Mammary epithelial cell (primary cell): Measurements from ENCODE around the genes STH and WNT9B.

DNA sequence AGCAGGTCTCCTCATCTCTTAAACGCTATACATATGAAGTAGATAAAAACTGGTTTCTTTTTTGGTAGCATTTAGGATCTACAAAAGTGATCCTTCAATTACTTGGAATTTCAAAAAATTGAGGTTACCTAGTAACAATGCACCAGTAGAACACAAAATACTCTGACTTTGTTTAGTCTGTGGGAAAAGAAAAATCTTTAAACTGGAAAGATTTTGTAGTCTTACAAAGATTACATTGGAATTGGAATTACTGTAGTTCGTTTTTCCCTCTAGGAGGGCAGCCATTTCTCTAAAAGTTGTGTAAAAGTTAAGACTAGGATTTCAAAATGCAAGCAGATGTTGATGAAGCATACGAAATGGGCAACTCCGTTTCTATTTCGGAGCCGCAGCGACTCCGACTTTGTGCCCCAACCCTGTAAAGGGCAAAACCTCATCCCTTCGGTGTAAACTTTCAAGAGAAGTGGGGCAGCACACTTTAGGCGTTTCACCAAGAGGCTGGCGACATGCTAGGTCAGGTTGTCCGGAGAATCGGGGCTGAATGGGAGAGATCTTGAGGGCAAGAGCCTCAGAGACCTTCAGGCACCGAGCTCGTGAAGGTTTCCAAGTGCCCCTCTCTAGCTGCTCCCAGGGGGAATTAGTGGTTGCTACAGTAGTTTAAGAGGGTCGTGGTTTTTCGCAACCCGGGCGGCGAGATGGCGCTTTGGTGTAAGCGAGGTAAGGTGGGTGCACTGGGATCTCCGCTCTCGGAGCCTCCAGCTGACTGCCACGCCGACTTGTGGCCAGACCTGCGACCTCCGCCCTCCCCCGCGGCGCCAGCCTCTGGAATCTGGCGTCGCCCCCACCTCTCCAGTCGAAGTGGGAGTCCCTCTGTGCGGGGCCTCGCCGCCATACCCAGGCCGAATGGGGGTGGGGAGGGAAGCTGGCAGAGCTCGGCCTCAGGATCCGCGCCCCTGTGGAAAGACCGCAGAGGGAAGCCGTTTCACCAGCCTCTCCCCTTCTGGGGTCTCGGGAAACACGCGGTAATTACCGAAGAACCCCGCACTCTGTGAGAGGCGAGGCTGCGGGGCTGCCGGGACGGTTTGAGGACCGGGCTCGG, 1.1 kb upstream of the HEXIM2 start:
- CAGE, long polyA plus RNA = no peak
- RRBS = 2% methylated on average over 2 of the region's 54 CpGs

DNA sequence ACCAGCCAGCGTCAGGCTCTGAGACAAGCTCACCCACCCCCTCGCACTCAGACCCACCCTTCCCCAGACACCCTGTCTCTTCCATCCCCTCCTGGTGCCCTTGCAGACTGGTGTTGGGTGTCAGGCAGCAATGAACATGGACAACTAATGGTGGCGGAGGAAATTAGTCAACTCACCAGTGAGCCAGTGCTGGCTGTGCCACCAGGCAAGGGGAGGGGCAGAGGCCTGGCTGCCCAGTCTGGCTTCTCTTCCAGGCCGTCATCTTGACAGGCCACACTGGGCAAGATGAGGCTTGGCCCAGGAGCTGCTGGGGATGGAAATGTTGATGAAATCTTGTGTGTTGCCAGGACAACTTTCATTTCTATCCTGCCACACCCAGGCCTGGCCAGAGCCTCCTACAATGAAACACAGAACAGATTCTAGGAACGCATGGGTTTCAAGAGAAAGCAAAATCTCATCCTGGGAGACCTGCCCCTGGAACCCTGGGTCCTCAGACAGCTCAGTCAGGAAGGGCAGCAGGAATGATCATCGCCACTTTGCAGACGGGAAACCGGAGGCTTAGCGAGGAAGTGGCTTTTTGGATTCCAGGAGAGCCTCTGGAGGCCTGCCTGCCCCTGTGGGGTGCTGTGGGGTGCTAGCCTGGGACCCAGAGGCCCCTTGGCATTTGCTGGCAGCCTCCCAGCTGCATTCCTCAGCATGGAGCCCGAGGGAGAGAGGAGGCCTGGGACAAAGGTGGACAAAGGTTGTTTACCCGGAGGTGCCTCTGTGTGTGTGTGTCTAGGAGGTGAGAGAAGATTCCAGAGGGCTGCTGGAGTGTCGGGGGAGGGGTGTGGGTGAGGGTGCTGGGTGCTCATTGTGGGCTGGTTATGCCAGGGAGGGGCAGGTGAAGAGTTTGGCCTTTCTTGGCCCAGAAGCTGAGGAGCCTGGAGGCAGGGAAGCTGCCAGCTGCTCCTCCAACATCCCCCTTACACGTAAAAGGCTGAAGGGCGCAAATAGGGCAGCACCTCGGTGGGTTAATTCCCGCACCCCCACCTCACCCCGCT, 9.4 kb downstream of the HEXIM2 start:
- CAGE, long polyA plus RNA = no peak
- RRBS = no CpG with 5 or more reads among the region's 17 CpGs

- CAGE, long polyA plus RNA = no peak
- RRBS = 17% methylated on average over 42 of the region's 49 CpGs
These were observed 477 bp downstream of the FMNL1 start for GRCh38 chr17:45222115-45222609.

DNA sequence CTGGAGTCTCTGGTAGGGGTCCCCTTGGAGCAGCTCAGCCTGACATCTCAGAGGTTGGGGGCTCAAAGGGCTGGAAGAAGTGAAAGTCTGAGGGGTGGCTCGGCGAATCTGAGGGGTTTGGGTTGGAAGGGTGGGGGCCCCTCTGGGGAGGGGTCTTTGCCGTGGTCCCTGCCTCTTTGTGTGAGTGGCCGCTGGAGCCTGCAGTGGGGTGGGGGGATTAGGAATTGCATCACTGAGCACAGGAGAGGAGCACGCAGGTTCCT, 9.7 kb downstream of the FMNL1 start:
- CAGE, long polyA plus RNA = no peak
- RRBS = no CpG with 5 or more reads among the region's 5 CpGs

GRCh38 chr17:45231743-45231883, 9.9 kb downstream of the FMNL1 start:
- CAGE, long polyA plus RNA = no peak
- RRBS = no CpG with 5 or more reads among the region's 7 CpGs

GRCh38 chr17:45431202-45432258, 1.1 kb downstream of the ARHGAP27 start:
- CAGE, long polyA plus RNA = no peak
- RRBS = 3% methylated on average over 19 of the region's 72 CpGs

GRCh38 chr17:45445696-45446612, 13.3 kb upstream of the ARHGAP27 start:
- CAGE, long polyA plus RNA = no peak
- RRBS = no CpG with 5 or more reads among the region's 16 CpGs

DNA sequence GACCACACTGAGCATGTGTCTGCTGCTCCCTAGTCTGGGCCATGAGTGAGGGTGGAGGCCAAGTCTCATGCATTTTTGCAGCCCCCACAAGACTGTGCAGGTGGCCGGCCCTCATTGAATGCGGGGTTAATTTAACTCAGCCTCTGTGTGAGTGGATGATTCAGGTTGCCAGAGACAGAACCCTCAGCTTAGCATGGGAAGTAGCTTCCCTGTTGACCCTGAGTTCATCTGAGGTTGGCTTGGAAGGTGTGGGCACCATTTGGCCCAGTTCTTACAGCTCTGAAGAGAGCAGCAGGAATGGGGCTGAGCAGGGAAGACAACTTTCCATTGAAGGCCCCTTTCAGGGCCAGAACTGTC, at the start of gene STH:
Gene STH, plus strand, starts transcription at position 12 of the 357 bp plus-strand sequence.
- CAGE, long polyA plus RNA = no peak
- RRBS = no CpG with 5 or more reads among the region's 2 CpGs

DNA sequence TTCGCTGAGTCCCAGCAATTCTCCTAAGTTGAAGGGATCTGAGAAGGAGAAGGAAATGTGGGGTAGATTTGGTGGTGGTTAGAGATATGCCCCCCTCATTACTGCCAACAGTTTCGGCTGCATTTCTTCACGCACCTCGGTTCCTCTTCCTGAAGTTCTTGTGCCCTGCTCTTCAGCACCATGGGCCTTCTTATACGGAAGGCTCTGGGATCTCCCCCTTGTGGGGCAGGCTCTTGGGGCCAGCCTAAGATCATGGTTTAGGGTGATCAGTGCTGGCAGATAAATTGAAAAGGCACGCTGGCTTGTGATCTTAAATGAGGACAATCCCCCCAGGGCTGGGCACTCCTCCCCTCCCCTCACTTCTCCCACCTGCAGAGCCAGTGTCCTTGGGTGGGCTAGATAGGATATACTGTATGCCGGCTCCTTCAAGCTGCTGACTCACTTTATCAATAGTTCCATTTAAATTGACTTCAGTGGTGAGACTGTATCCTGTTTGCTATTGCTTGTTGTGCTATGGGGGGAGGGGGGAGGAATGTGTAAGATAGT, 28.0 kb downstream of the STH start:
- CAGE, long polyA plus RNA = no peak
- RRBS = no CpG with 5 or more reads among the region's 7 CpGs

- CAGE, long polyA plus RNA = no peak
- RRBS = no CpG with 5 or more reads among the region's 7 CpGs
These were observed 29.0 kb downstream of the STH start for GRCh38 chr17:46027943-46028614.

- CAGE, long polyA plus RNA = no peak
- RRBS = no CpG with 5 or more reads among the region's 6 CpGs
These were observed 35.3 kb downstream of the STH start for GRCh38 chr17:46034048-46034971.

GRCh38 chr17:46224641-46225680, 31.7 kb upstream of the KANSL1 start:
- CAGE, long polyA plus RNA = no peak
- RRBS = no CpG with 5 or more reads among the region's 83 CpGs

DNA sequence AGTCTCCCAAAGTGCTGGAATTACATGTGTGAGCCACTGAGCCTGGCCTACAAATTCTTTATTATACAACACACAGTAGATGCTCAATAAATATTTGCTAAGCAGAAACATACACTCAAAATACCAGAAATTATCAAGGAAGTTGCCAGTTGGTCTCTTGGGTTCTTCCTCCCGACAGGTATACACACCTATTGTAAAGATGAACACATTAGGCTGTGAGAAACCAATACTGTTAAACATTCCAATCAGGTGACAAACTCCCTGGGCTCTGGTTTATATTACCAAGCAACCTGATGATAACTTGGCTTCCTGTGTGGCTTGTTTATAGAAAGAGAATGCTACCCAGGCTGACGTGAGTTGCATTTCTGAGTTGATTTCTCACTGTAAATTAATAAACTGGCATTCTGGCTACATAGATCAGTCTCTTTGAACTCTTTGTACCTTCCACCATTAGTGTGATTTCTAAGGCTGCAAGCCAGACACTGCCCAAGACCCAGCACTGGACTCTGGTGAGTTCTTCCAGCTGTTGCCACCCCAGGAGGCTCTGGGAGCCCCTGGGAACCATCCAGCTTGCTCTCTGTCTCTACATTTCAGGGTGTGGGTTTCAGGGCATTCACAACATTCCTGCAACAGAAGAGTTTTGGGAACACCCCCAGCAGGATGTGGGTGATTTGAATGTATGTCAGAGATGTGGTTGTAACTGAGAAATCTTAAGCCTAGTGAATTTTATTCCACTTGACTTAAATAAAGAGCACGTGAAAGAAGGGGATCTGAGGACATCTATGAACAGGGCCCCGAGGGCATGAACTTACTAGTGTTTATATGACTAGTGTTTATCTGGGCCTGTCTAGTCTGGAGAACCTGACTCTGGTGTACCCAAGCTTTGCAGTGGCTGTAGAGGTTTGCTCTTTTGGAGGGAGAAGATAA, 30.5 kb upstream of the LRRC37A start:
- CAGE, long polyA plus RNA = no peak
- RRBS = no CpG with 5 or more reads among the region's 4 CpGs

DNA sequence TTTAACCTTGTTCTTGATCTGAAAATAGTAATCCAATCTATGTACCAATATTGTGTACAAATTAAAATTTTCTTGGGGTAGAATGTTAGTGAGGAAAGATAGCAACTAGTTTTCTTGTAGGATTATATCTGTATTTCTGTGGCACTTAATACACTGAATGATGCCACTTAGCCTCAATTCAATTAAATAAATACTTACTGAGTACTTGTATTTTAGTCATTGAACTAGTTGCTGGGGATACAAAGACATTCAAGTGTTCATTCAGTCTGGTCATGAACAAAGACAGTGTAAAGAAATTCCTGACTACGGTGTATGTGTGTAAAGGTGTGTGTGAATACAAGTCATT, 107.3 kb downstream of the WNT3 start:
- CAGE, long polyA plus RNA = no peak
- RRBS = no CpG with 5 or more reads among the region's 1 CpG

- CAGE, long polyA plus RNA = no peak
- RRBS = no CpG with 5 or more reads among the region's 2 CpGs
These were observed 102.5 kb downstream of the WNT3 start for GRCh38 chr17:46716123-46716322.

DNA sequence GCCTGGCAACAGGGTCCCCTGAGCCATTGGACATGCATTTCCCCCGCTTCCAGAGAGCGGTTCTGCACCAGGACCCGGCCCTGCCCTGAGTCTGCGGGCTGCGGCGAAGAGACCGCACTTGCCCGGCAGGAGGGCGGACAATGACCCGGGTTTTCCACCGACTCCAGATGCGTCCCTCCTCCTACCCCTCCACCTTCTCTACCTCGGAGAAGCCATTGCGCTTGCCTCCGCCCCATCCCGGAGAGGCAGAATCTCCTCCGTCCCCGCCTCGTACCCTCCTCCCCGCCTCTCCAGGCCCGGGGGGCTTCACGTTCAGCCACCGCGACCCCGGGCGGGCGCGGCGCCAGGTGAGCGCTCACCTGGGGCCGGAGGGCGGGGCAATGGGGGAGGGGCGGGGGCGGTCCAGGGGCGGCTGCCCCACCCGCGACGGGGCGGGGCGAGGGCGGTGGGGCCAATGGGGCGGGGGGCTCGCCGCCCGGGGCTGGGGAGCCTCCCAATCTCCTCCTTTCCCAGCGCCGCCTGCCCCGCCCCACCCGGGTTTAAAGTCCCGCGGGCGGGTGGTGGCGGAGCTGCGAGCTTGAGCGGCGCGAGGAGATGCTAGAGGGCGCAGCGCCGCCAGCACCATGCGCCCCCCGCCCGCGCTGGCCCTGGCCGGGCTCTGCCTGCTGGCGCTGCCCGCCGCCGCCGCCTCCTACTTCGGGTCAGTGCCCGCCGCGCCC, at the start of gene WNT9B:
Gene WNT9B, plus strand, starts transcription at position 568 of the 719 bp plus-strand sequence.
- CAGE, long polyA plus RNA = no peak
- RRBS = 4% methylated on average over 39 of the region's 74 CpGs

DNA sequence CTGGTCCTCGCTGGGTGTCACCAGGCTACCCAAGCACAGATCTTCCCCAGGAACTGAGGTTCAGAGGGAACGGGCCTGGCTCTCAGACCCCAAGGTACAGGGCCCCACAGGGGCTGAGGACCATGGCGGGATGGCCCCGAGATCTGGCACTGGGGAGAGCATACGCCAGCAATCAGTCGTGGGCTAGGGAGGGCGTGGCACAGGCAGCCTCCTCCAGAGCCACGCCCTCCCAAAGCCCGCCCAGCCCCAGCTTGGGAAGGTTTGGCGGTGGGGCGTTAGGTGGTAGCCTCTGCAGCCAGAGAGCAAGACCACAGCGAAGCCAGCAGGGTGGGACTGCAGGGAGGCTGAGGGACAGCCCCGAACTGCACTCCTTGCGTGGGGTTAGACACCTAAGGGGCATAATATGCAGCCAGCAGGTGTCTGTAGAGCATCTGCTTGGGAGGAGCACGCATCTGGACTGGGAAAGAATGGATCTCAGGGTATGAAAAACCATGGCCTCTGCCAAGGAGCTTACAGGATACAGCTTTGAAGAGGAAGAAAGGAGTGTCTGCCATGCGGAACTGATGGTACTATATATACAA, 11.6 kb downstream of the WNT9B start:
- CAGE, long polyA plus RNA = no peak
- RRBS = no CpG with 5 or more reads among the region's 16 CpGs

DNA sequence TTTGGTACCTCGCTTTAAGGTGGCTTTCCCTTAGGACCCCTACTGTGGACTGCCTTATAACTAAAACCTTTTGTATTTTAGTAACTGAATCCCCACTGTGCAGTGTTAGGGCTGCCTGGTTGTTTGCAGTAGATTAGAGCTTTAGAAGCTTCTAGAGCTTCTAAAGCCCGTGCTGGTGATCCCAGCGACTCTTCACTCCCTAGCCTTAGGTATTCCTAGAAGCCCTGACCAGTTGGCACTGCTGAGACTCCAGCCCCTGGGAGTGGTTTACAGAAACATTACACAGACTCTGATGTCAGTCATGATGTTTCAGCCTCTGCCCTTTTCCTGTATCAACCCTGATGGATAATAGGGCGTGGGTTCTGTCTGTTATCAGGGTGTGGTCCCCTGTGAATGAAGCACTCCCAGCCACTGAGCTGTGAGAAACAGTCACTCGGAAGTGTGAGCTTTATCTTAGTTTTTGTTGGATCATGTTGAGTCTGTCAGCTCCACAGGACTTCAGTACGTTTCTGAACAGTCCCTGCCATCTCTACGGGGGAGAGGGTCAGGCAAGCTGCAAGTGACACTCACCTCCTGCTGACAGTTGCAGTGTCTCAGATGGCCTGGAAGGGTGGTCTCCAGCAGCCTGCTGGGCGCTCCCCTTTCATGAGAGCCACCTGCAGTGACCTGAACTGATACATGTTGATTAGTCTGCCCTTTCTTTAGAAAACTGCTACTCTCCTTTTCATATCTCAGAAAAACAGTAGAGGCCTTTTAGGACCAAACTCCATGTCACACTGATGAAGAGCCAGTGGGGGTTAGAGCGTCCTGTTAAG, 12.8 kb downstream of the GOSR2 start:
- CAGE, long polyA plus RNA = no peak
- RRBS = no CpG with 5 or more reads among the region's 9 CpGs

GRCh38 chr17:47017019-47017320, 37.9 kb upstream of the RPRML start:
- CAGE, long polyA plus RNA = no peak
- RRBS = no CpG with 5 or more reads among the region's 12 CpGs

DNA sequence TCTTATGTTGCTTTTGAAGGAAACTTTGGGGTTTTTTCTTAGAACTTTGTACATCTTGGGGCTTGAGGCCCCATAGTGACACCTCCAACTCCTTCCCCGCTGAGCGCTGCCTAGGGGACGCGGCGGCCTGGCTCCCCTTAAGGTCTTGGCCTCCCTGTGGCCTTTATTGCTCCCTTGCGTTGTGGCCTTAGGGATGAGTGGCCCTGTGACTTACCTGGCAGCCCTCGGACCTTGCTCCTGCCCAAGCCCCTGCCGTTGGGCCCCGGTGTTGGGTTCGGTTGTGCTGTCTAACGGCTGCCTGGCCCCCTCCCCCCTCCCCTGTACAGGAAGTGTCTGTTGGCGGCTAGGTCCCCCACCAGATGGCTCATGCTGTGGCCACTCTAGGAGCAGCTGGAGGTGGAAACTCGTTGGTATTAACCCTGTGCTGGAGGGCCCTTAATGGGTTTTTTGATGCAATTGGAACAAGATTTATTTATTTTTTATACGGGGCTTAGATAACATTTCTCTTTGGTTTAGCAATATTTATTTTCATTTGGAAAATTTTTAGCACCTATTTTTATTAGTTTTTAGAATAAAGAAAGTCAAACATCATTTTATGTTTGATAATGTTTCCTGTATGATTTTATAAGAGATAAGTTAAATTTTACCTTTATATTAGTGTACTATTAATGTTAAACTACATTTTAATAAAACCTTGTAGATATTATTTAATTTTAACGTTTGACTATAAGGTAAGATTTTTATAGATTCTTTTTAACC, 88.3 kb upstream of the RPRML start:
- CAGE, long polyA plus RNA = no peak
- RRBS = no CpG with 5 or more reads among the region's 15 CpGs